HTERT-HM (cell line): ENCODE measurements around a stretch of chr5.

DNA sequence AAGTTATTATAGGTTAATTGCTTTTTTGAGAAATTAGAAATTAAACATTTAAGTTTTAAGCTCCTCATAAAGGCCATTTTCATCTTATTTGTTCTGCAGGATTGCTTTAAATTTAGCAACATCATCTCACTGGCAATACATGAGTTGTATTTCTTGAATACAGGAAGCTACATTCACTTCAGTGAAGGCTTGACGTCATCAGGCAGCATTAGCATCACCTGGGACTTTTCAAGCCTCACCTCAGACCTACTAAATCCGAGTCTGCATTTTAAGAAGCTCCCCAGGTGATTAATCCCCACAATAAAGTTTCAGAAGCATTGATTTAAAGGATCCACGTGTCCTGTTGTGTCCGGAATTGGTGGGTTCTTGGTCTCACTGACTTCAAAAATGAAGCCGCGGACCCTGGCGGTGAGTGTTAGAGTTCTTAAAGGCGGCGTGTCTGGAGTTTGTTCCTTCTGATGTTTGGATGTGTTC, 121.1 kb upstream of the ANKH start:
- RRBS = no CpG with 5 or more reads among the region's 9 CpGs

- RRBS = no CpG with 5 or more reads among the region's 9 CpGs
Measured at GRCh38 chr5:15008319-15008849, 136.8 kb upstream of the ANKH start.

- RRBS = no CpG with 5 or more reads among the region's 2 CpGs
Measured at GRCh38 chr5:15031128-15031508, 159.5 kb upstream of the ANKH start.

- RRBS = no CpG with 5 or more reads among the region's 10 CpGs
Measured at GRCh38 chr5:15425431-15425936, 74.5 kb upstream of the FBXL7 start.

DNA sequence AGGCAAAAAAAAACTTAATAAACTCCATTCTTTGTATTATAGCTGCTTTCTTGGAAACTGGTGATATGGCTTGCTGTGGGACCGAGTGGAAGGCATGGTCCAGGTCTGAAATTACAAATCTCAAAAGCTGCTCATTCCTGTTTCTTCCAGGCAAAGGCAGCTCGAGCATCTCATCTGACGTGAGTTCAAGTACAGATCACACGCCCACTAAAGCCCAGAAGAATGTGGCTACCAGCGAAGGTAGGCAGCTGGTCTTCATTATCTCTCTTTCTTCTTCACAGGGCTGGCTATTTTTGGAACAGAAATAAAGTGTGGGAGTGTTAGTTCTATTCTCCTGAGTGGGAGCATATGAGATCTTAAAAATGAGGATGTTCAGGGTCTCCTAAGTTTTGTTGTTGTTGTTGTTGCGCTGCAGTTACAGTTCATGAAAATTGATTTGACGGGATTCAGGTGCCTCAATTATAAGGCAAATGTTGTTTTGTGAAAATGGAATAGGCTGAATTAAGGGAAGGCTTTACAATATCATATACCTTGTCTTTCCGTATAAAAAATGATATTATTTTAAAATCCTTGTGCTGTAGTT, 115.9 kb downstream of the FBXL7 start:
- RRBS = no CpG with 5 or more reads among the region's 8 CpGs

DNA sequence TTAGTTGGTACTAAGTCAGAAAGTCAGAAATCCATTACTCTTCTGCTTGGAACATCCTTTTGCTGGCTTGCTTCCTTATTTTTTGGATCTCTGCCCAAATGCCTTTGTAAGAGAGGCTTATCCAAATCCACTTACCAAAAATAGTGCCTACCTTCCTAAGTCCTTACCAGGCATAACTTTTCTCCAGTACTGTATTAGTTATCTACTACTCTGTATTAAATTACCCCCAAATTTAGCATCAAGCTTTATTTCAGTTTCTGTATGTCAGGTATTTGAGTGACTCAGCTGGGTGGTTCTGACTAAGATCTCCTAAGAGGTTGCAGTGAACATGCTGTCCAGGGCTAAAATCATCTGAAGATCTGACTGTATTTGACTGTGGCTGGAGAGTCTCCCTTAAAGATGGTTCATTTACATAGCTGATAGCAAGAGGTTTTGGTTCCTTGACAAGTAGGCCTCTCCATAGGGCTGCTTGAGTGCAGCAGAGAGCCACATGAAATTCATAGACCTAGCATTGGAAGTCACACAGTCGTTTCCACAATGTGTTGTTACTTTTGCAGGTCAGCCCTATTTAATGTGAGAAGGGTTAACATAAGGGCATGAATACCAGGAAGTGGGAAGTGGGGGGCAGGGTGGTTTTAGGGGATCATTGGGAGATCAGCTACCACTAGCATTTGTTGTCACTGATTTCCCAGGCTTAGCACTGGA, 1.8 kb upstream of the ZNF622 start:
- RRBS = no CpG with 5 or more reads among the region's 1 CpG

DNA sequence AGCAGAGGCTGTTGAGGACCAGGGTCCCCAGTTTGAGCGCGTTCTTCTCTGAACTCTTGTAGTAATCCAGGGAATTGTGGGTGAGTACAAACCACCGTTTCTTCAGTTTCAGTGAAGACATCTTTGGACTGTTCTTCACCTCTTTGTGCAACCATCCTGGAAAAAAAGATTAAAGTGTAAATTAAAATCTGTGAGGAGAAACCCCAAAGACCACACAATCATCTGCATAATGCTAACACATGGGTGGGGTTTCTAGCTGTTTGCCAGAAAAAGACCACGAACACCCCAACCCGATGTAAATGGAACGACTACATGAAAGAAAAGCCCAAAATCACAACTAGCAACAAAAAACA, 64.5 kb upstream of the RETREG1 start:
- RRBS = no CpG with 5 or more reads among the region's 6 CpGs

DNA sequence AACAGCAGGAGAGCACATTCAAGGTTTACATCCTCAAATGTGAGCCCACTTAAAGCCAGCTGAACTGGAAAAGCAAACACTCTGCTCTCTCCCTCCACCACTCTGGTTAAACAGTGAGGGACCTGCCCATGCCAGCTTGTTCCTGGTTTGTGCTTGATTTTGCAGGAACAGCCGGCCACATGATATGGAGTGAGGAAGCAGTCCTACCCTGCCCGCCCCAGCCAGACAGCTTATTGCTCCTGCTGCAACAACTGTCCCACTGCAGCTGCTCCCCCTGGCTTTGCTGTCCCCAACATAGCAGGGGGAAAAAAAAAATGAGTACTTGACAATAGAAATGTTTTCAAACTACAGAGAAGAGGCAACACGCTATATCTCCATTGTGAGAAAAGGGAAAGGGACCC, 4.8 kb downstream of the MYO10 start:
- RRBS = no CpG with 5 or more reads among the region's 3 CpGs

DNA sequence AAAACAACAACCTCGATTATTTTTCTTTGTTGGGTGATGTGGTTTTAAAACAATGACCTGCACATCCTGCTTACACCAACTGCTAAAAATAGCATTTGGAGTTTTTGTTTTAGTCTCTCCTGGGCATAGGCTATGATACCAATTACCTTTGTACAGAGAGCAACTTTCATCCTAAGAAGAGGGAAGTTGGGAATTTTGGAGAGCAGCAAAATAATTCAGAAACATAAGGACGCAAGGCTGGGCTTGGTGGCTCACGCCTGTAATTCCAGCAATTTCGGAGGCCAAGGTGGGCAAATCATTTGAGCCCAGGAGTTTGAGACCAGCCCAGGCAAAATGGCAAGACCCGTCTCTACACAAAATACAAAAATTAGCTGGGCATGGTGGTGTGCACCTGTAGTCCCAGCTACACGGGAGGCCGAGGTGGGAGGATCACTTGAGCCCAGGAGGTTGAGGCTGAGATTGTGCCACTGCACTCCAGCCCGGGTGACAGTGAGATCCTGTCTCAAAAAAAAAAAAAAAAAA, 101.9 kb upstream of the MYO10 start:
- RRBS = no CpG with 5 or more reads among the region's 8 CpGs

GRCh38 chr5:17275813-17276917, 58.7 kb downstream of the BASP1 start:
- RRBS = 95% methylated on average over 2 of the region's 15 CpGs

DNA sequence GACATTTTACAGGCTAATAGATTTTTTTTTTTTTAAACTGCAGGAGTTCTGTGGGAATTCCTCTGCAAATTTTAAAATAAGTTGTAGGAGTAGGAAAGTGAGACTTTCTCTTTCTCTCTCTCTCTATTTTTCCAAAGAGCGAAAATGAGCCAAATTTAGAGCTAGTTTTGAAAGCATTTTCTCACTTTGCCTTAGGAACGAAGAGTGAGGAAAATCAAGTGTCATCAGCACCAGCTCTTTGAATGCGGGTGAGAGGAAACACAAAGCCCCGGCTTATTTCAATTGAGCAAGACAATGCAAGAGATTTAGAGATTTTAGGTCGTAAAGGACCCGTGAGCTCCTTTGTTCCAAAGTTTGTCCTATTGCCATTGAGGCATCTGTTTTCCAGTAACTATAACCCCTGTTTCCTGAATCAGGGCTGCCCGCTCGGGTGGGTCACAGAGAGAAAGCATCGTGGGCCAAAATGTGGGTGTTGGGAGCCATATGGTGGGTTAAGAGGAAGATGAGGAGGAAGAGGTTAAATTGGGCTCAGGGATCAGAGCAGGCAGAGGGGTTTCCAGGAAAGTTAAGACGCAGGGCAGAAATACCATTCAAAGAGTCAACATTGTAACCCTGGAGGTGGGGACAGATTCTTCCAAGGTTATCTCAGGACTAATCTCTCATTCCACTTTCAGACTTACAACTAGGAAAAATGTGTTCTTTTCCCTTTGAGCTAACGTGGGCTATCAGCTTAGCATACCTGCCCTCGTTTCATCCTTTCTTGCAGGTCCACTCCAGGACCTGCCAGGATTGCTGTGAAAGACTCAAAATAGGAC, 89.6 kb downstream of the H3Y2 start:
- RRBS = no CpG with 5 or more reads among the region's 12 CpGs

DNA sequence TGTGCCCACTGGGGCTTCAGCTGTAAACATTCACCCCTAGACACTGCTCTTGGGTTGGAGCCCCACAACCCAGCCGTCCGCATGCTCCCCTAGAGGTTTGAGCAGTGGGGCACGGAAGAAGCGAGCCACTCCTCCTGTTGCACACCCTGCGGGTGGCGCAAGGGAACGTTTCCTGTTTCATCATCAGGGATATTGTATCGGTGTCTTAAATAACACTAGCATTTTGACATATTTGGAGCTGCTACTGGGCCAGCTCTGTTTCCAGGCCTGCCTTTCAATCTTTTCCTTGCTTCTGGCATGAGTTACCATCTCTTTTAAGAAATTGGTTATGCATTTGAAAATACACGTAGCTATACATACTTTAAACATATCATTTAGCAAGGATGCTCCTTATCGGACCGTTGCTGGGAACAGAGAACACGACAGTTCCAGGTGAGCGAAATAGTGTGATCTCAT, 48.0 kb downstream of the H3Y2 start:
- RRBS = no CpG with 5 or more reads among the region's 13 CpGs

DNA sequence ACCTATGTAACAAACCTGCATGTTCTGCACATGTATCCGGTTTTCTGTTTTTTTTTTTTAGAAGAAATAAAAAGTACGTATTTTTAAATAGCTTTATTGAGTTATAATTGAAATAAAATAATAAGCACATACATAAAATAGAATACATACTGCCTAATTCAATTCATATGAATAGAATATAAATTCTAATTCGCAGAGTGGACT, 469.7 kb upstream of the H3Y1 start:
- RRBS = no CpG with 5 or more reads among the region's 3 CpGs

- RRBS = no CpG with 5 or more reads among the region's 15 CpGs
Measured at GRCh38 chr5:22852692-22853144, 426 bp downstream of the CDH12 start.

DNA sequence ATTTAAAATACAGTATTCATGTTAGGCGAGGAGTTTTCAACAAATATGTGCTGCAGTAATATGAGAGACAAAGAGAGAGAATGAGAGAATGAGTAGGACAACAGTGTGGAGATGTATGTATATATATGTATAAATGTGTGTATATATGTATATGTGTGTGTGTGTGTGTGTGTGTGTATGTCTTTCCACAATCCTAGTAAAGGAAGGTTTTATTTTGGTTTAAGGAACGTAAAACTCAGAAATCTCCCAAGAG, 440.9 kb upstream of the CDH10 start:
- RRBS = no CpG with 5 or more reads among the region's 2 CpGs

- RRBS = no CpG with 5 or more reads among the region's 3 CpGs
Measured at GRCh38 chr5:29382590-29383051, 1810.9 kb upstream of the CDH6 start.

DNA sequence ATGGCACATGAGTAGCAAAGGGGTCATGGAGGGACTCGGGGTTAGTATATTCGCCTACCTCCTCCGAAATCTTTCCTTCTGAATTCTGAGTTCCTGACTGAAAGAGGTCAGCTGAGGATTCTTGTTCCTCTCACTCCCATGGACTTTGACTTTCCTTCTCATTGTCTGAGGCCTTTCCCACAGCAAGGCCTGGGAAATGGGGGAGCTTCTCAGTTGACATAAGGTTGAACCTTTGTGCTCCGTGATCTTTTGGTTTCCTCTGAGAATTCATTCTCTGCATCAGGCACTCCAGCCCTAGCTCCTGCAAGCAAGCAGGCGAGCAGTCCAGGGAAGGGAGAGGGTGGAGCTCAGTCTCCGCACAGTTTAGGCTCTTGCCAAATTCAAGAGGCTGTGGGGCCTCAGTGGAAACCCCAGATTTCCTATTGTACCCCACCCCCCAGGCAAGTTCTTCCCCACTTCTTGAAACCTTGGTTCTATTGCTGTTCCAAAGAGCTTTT, 147.1 kb downstream of the PDZD2 start:
- RRBS = no CpG with 5 or more reads among the region's 6 CpGs

- RRBS = no CpG with 5 or more reads among the region's 6 CpGs
Measured at GRCh38 chr5:31895245-31896148, 256.6 kb downstream of the PDZD2 start.

- RRBS = no CpG with 5 or more reads among the region's 17 CpGs
Measured at GRCh38 chr5:32090713-32091060, 83.4 kb downstream of the GOLPH3 start.